Measurements from ENCODE around the genes MIEF1 and SLC25A17.

DNA sequence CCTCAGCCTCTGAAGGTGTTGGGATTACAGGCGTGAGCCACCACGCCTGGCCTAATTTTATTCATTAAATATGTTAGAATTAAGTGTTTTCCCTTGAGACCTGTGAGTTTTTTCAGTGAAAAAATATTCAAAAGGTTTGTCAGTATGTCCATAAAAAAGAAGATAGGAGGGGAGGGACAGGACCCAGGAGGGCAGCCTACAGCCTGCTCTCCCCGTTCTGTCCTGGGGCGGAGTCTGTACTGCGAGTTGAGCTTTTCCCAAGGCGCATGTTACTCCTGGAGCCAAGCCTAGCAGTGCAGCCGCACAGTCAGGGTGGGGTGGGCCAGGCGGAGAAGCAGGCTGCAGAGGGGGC lies 15.4 kb upstream of the MIEF1 start:
- PRO-cap, 5 experiments, result no peak in any of the 5 experiments
- RAMPAGE, long total RNA, 2 experiments, result no peak in any of the 2 experiments
- RRBS, result no CpG with 5 or more reads among the region's 8 CpGs

GRCh38 chr22:39501951-39502456 lies at the start of gene MIEF1:
Gene MIEF1 (plus strand): TSS chr22:39502290.
- PRO-cap, 5 experiments, result peak in 5 of 5 experiments; most common plus-strand start chr22:39502397 (in 3); most common minus-strand start chr22:39502160 (in 5)
- RAMPAGE, long total RNA, 2 experiments, result start-site peak on the plus strand in 1 of 2 experiments, at chr22:39502330-39502400 at its widest, 228 reads per replicate; start-site peak on the minus strand in 1 of 2 experiments, at chr22:39502143-39502164 at its widest, 5 reads per replicate
- RRBS, result 2% methylated on average over 20 of the region's 35 CpGs

DNA sequence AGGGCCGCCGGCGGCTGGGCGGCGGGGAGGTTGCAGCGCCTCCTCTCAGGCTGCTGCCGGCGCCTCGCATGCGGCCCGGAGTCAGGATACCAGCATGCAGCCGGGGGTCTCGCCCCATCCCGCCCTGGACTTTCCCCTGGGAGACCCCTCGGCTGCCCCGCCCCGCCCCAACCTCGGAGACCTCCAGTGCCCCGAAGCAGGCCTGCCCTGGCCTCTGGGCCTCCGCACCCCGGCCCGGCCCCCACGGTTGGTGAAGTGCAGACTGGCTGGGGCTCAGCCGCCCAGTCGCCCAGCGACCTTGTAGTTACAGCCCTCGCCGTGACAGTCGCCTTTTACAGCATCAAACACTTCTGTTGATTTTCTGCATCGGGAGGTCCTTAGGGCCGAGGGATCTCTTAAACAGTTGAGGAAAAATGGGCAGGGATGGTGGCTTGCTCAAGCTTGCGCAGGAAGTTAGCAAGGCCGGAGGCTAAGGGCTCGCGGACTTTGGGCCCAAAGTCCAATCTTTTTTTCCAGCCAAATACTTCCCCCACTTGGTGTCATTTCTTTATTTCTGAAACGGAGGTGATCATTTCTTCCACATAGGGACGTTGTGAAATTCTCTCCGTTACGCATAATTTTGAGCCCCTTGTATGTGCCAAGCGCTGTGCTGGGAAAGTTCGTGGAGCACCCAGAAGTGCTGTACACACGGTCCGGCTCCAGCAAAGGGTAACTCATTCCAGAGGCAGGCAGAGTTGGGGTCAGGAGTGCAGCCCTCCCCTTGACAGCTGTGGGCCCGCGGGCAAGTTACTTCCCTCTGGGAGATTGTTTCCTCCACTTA lies 577 bp downstream of the MIEF1 start:
- PRO-cap, 5 experiments, result peak in 3 of 5 experiments; most common plus-strand start position 655 of the sequence (in 2); most common minus-strand start position 471 of the sequence (in 2)
- RAMPAGE, long total RNA, 2 experiments, result no peak in any of the 2 experiments
- RRBS, result 3% methylated on average over 7 of the region's 45 CpGs

- PRO-cap, 5 experiments, result peak in 3 of 5 experiments; most common plus-strand start chr22:39521152 (in 3); most common minus-strand start chr22:39521035 (in 1)
- RAMPAGE, long total RNA, 2 experiments, result no peak in any of the 2 experiments
- RRBS, result 2% methylated on average over 2 of the region's 34 CpGs
Measured at GRCh38 chr22:39520936-39521393, 603 bp downstream of the ATF4 start.

- PRO-cap, 5 experiments, result no peak in any of the 5 experiments
- RAMPAGE, long total RNA, 2 experiments, result no peak in any of the 2 experiments
- RRBS, result no CpG with 5 or more reads among the region's 1 CpG
Measured at GRCh38 chr22:39873878-39874120, 19.8 kb downstream of the ENTHD1 start.

GRCh38 chr22:39937601-39938141 lies 22.5 kb upstream of the TMA7B start:
- PRO-cap, 5 experiments, result no peak in any of the 5 experiments
- RAMPAGE, long total RNA, 2 experiments, result no peak in any of the 2 experiments
- RRBS, result no CpG with 5 or more reads among the region's 7 CpGs

- PRO-cap, 5 experiments, result no peak in any of the 5 experiments
- RAMPAGE, long total RNA, 2 experiments, result no peak in any of the 2 experiments
- RRBS, result 25% methylated on average over 4 of the region's 9 CpGs
Measured at GRCh38 chr22:39959568-39960041, 592 bp upstream of the TMA7B start.

GRCh38 chr22:40045075-40046017 lies 50.6 kb downstream of the FAM83F start:
- PRO-cap, 5 experiments, result peak in 2 of 5 experiments; most common plus-strand start chr22:40045427 (in 1); most common minus-strand start chr22:40045327 (in 1)
- RAMPAGE, long total RNA, 2 experiments, result no peak in any of the 2 experiments
- RRBS, result 2% methylated on average over 54 of the region's 109 CpGs

- PRO-cap, 5 experiments, result peak in 3 of 5 experiments; most common plus-strand start chr22:40181605 (in 2); most common minus-strand start chr22:40181493 (in 3)
- RAMPAGE, long total RNA, 2 experiments, result no peak in any of the 2 experiments
- RRBS, result no CpG with 5 or more reads among the region's 4 CpGs
Measured at GRCh38 chr22:40181193-40181685, 3.5 kb downstream of the TNRC6B start.

- PRO-cap, 5 experiments, result no peak in any of the 5 experiments
- RAMPAGE, long total RNA, 2 experiments, result no peak in any of the 2 experiments
- RRBS, result no CpG with 5 or more reads among the region's 4 CpGs
Measured at GRCh38 chr22:40265018-40265841, 81.1 kb upstream of the ADSL start.

DNA sequence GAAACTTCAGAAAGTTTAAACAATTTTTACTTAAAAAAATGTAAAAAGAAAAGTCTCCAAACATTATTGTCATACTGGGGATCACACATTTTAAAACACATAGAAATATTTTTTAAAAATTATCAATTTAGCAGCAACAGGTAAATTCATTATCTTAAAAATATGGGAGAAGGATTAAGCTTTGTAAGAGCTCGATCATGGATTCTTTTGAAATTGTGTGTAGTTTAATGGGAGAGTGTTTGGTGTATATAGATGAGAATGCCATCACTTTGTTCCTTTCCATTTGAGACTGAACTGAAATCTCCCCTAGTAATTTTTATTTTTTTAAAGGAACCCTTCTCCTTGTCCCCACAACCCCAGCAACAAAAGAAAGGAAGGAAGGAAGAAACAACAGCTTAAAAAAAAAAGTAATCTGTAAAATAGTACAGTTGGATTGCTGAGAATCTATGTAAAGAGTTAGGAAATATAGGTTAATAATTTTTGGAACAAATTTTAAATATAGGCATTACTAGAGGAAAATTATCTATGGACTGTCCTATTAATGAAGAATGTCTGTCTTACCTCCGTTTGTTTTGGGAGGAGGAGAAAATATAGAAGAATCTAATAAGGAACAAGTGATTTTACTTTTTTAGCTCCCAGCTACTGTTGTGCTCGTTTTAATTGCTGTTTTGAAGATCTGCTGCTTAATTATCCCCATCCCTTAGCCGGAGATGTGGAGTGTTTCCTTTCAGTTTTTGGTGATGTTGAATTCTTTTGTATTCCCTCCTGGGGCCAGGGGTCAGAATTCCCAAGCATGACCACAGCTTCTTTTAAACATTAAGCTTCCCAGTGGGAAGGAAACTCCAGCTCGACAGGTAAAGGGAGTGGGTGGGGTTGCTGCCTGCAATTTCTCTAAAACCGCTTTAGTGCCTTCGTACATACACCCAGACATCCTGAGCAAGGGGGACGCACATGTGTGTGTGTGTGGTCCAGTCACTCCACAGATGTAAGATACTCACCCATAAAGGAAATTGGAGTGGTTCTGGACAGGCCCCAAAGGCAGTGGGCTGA lies 19.7 kb upstream of the ADSL start:
- PRO-cap, 5 experiments, result no peak in any of the 5 experiments
- RAMPAGE, long total RNA, 2 experiments, result no peak in any of the 2 experiments
- RRBS, result no CpG with 5 or more reads among the region's 8 CpGs

GRCh38 chr22:40331956-40332367 lies 14.3 kb upstream of the ADSL start:
- PRO-cap, 5 experiments, result no peak in any of the 5 experiments
- RAMPAGE, long total RNA, 2 experiments, result no peak in any of the 2 experiments
- RRBS, result no CpG with 5 or more reads among the region's 6 CpGs

GRCh38 chr22:40508278-40508705 lies 128.2 kb downstream of the MRTFA start:
- PRO-cap, 5 experiments, result no peak in any of the 5 experiments
- RAMPAGE, long total RNA, 2 experiments, result no peak in any of the 2 experiments
- RRBS, result no CpG with 5 or more reads among the region's 7 CpGs

GRCh38 chr22:40819148-40820041 lies at the start of gene SLC25A17:
Gene SLC25A17 (minus strand): TSS chr22:40819346.
- PRO-cap, 5 experiments, result peak in 5 of 5 experiments; most common plus-strand start chr22:40819487 (in 2); most common minus-strand start chr22:40819282 (in 2)
- RAMPAGE, long total RNA, 2 experiments, result no peak in any of the 2 experiments
- RRBS, result 2% methylated on average over 6 of the region's 45 CpGs

GRCh38 chr22:40835345-40835716 lies 16.2 kb upstream of the SLC25A17 start:
- PRO-cap, 5 experiments, result no peak in any of the 5 experiments
- RAMPAGE, long total RNA, 2 experiments, result no peak in any of the 2 experiments
- RRBS, result no CpG with 5 or more reads among the region's 3 CpGs

DNA sequence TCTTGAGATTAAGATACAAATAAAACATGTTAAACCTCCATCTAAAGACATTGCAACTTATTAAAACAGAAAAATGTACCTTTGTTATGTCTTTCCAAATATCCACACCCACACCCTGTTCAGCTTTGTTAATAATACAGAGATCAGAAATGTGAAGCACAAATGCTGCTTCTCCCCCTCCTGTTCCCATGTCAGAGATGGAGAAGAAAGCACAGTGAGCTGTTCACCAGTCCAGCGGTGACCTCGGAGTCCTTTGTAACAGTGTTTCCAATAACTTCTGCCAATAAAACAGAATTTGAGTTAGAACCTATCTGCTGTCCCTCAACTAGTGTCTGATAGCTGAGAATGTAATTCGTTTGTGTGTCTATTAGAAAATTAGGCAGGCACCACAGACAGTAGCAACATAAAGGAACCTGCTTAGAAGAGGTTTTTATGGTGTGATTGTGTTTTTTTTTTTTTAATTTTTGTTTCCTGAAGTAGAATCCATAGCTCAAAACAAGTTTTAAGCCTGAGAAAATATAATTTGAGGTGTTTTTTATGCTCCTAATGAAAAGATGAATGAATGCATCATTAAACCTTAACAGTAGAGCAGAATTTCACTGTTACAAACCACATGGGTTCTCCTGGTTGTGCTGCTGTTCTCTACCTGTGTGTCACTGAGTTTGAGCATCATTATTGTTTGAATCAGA lies 19.1 kb upstream of the RBX1 start:
- PRO-cap, 5 experiments, result no peak in any of the 5 experiments
- RAMPAGE, long total RNA, 2 experiments, result no peak in any of the 2 experiments
- RRBS, result no CpG with 5 or more reads among the region's 3 CpGs

- PRO-cap, 5 experiments, result no peak in any of the 5 experiments
- RAMPAGE, long total RNA, 2 experiments, result no peak in any of the 2 experiments
- RRBS, result no CpG with 5 or more reads among the region's 2 CpGs
Measured at GRCh38 chr22:41001696-41001992, 50.5 kb downstream of the RBX1 start.

GRCh38 chr22:41130310-41130749 lies 37.9 kb downstream of the EP300 start:
- PRO-cap, 5 experiments, result no peak in any of the 5 experiments
- RAMPAGE, long total RNA, 2 experiments, result no peak in any of the 2 experiments
- RRBS, result no CpG with 5 or more reads among the region's 2 CpGs

- PRO-cap, 5 experiments, result no peak in any of the 5 experiments
- RAMPAGE, long total RNA, 2 experiments, result no peak in any of the 2 experiments
- RRBS, result no CpG with 5 or more reads among the region's 6 CpGs
Measured at GRCh38 chr22:41168228-41168936, 36.7 kb upstream of the L3MBTL2 start.

DNA sequence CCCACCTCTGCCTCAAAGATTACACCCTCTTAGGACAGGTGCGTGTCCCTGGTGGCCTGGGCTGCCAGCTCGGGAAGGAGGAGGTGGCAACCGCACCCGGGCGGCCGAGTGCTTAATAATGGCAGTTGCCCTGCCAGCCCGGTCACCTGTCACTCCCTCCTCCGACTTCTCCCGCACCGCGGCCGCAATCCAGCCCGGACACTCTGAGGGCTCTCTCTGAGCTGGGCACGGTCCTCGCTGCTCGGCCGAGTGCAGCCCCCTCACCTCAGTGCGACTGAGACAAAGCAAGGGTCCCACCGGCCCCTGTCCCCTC lies 8.2 kb upstream of the L3MBTL2 start:
- PRO-cap, 5 experiments, result no peak in any of the 5 experiments
- RAMPAGE, long total RNA, 2 experiments, result no peak in any of the 2 experiments
- RRBS, result 2% methylated on average over 10 of the region's 19 CpGs